ENCODE results near the genes THOC6 and ZNF263.

DNA sequence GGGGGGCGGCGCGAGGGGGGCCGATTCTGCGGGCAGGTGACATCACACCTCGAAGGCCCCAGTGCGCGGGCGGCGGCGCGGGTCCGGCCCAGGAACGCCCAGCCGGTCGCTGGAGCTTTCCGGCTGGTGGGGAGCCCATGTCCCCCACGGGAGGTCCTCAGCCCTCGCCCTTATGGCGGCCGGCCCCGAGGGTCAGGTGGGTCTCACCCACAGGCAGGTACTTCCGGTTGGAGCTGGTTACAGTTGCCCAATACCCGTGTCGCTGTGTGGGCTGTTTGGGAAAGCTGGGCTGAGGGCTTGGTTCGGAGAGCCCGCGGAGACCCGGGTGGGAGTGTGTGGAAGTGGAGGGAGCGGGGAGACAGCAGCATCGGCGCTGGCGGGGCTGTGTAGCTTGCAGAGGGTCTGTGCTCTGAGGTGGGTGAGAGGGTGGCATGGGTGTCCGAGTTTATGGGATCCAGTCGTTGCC lies 805 bp downstream of the ATP6V0C start:
- PRO-cap, result bidirectional peak, plus-strand start at position 267 of the sequence, minus-strand start at position 172 of the sequence

- PRO-cap, result no peak
These were observed 3.2 kb downstream of the CEMP1 start for GRCh38 chr16:2527751-2528605.

- PRO-cap, result no peak
These were observed 24.9 kb downstream of the PDPK1 start for GRCh38 chr16:2562601-2563217.

- PRO-cap, result no peak
These were observed 12.4 kb downstream of the PRSS27 start for GRCh38 chr16:2707251-2708322.

DNA sequence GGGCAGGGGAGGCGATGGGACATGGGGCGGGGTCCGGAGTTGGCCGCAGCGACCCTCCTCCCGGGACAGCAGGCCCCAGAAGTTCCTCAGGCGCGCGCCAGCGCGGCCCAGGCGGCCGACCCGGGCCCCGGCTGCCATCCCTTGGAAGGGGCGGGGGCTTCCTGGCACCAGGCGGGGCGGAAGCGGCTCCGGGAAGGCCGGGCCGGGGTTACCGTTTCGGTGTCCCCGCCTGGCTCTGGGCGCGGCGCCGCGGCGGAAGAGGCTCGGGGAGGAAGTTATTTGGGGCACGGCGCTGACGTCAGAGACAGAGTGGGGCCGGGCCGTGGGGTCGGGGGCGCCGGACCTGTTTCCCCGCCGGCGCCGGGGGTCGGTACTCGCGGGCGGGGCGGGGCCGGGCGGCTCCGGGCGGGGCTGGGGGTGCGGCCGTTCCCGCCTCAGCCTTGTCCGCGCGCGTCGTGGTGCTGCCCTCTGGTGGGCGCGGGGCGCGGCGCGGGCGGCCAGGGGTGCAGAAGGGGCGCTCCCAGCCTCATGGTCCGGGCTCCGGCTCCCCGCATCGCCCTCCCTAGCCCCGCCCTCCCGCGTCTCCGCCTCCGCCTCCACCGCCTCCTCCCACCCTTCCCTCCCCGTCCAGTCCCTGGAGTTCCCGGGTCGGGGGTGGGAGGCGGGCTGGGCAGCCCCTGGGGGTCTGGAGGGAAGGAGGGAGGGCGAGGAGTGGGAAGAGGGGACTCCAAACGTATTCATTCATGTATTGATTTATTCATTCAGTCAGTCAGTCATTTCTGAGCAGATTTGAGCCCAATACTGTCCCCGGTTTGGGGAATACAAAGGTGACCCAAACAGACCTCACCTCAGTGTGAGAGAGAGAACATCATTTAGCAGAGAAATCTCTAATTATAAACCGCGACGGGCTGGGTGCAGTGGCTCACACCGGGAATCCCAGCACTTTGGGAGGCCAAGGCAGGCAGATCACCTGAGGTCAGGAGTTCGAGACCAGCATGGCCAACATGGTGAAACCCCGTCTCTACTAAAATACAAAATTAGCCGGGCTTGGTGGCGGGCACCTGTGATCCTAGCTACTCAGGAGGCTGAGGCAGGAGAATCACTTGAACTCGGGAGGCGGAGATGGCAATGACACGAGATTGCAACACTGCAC lies 1.3 kb upstream of the PRSS27 start:
- PRO-cap, result bidirectional peak, plus-strand start at position 301 of the sequence, minus-strand start at position 143 of the sequence

DNA sequence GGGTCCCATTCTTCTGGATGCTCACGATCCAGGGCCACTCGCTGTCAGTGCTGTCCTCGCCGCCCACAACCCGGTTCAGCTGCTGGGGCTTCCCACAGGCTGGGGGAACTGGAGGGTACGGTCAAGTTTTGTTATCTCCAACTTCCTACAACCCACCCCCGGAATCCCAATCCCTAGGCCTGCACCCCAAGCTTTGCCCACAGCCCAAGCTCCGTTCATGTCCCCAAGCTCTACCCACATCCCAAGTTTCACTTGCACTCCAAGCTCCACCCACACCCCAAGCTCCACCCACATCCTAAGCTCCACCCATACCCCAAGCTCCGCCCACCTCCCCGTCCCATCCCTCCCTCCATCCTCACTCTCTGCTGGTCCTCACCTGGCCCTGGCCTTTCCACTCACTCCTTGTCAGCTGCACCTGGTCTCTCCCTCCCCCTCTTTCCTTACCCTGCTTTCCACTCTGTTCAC lies 1.8 kb downstream of the PRSS22 start:
- PRO-cap, result no peak

- PRO-cap, result no peak
These were observed 3.1 kb upstream of the PRSS22 start for GRCh38 chr16:2860844-2861700.

DNA sequence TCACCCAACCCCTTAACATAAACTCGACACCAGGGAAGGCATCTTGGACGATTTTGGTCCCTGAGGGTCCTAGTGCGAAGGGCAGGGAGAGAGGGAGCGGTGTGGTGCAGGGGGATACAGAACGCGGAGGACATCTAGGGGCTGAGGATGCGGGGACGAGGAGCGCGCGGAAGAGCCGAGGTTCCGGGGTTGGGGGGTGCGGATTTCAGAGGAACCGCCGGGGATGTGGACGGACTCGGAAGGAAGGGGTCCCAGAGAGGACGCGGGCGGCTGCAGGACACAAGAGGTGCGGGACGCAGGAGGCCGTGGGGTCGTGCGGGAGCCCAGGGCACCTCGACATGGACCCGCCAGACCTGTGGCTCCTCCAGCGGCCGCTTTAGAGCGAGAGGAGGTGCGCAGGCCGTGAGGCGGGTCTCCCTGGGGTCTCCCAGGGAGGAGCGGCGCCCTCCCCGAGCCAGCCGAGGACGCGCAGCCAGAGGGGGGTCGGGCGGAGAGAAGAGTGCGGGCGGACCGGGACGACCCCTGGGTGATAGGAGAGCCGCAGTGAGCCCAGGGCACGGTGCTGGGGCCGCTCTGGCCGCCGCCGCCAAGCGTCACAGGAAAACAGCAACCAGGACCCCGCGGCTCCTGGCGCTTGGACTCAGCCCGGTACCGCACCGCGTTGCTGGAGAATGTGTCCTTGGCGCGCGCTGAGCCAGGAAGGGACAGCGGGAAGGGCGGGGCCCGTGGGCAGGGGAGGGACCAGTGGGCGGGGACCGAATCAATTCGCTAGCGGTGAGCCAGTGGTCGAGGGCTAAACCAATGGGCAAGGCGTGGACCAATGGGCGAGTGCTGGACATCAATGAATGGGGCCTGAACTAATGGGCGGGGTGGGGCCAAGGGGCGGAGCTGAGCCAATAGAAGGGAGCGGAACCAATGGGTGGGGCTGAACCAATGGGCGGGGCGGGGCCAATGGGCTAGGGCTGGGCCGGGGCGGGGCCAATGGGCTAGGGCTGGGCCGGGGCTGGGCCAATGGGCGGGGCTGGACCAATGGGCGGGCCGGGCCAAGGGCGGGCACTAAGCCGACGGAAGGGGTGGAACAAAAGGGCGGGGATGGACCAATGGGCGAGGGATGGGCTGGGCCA lies 6.6 kb upstream of the FLYWCH1 start:
- PRO-cap, result unidirectional peak, minus-strand start at position 673 of the sequence

DNA sequence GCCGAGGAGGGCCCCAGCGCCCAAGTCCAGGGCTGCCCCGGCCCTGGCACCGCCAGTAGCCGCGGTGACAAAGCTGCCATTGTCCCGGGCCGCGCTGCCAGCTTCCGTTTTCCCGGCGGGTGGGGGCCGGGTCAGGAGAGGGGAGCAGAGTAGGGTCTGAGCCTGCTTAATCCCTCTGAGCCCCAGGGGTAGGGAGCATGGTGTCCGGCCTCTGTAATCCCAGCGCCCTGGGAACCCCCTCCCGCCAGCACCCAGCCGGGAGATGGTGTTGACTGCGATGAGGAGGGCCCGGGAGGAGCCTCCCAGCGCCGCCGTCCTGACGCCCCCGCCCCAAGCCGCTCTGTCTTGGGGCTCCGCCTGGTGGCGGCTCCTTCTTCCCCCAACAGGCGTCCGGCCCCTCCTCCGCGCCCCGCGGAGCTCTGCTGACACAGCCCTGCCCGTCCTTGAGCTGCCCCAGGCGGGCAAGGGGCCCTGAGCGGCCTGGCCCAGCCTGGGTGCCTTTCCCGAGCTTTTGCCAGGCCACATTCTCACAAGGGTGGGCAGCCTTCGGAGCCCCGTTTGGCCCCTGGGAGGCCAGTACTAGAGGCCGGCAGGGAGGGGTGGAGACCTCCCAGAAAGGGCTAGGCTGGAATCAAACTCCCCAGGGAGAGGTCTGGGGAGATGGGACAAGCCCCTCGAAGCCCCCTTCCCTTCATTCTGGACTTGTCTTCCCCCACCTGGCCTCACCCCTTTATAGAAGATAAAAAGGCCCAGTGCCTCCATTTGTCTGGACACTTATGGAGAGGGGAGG lies 959 bp downstream of the PAQR4 start:
- PRO-cap, result unidirectional peak, minus-strand start at position 347 of the sequence

DNA sequence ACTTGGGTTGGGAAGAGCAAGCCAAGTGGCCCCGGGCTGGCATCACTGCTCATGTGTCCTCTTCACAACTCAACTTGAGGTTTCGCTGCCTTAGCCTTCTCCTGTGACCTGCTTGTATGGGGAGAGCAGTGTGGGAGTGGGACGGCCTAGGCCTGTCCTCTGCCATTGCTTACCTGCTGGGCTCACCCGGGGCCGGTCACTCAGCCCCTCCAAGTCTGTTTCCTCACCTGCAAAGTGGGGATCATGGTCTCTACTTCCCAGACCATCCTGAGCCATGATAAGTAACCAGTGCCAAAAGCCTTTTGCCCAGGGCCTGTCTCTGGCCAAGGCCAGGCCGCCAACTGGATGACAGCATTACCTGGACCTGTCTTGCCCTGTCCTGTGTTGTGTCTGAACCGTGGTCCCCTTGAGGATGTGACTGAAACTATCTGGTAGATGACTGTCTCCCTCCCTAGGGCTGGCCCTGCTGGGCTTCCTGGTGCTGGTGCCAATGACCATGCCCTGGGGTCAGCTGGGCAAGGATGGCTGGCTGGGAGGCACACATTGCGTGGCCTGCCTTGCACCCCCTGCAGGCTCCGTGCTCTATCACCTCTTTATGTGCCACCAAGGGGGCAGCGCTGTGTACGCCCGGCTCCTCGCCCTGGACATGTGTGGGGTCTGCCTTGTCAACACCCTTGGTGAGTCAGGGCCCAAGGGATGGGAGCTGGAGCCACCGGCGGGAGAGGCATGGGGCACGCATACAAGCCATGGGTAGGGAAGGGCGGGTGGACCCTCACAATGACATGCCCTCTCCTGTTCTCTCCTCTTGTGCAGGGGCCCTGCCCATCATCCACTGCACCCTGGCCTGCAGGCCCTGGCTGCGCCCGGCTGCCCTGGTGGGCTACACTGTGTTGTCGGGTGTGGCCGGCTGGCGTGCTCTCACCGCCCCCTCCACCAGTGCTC lies 1.8 kb downstream of the PAQR4 start:
- PRO-cap, result no peak

DNA sequence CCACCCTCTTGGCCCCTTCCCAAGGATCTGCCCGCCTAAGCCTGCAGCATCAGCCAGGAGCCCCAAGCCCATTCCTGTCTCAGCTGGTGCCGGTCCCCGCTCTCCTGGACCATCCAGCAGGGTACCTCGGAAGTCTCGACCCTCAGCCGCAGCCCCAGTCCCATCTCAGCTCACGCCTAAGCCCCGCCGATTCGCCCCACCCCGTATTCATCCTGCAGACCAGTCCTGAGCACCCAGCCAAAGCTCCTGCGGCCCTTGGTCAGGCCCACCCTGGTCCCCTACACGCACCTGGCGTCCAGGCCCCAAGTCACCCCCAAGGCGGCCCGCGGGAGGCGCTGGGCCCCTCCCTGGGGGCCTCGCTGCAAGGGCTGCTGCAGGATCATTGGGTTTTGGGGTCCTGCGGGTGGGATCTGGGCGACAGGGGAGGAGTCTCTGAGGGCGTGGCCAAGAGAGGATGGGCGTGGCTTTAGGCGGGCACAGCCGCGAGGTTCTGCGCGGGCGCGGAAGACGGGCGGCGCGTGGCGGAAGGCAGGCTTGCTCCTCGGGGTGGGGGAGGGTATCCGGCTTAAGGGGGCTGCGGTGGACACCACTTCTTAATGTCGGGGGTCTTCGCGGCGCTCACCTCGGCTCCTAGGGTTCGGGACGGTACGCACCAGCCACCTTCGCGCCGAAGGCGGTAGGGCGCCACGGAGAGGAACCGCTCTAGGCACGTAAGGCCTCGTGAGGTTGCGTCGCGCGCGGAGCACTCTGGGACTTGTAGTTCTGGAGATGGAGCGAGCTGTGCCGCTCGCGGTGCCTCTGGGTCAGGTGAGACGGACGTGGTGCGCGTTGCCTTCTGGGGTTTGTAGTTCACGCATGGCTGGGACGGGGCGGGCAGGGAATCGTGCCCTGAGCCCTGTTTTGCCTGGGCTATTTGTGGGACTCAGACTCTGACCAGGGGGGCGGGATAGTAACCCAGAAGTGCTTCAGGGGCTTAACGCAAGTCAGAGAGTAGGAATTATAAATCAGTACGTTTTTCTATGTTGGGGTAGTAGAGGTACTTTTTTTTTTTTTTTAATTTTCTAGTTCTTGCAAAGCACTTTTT lies at the start of gene THOC6:
TSS of gene THOC6 (plus strand) at position 477 of the 1,084 bp plus-strand sequence.
- PRO-cap, result bidirectional peak, plus-strand start at position 506 of the sequence, minus-strand start at position 384 of the sequence; bidirectional peak, plus-strand start at position 858 of the sequence, minus-strand start at position 699 of the sequence

DNA sequence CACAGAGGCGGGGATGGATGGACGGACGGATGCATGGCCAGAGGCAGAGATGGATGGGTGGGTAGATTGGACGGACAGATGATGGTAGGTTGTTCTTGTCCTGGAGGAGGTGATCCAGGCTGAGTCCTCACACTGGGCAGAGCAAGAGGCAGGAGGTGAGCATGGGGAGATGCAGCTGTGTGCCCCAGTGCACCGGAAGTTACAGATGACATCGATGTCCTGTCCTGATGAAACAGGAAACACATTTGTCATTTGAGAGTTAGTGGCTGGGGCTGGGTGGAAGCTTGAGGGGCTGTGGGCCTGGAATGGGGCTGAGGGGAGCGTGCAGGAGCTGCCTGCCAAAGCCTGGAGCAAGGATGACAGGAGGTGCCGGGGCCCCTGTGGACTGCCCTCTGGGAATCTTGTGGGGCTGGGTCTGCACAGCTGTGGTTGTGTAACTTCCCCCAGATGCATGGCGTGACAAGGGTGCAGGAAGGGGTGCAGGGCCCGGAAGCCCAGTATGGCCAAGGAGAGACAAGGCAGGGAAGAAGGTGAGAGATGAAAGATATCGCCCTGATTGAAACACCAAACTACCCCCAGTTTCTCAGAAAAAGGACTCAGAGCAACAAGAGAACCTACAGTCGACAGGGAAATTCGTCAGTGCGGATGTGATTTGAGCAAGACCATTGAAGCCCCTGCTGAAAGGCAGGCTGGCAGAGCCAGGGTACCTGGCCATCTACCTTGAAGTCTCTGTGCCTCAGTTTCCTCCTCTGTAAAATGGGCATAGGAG lies 8.6 kb downstream of the MMP25 start:
- PRO-cap, result no peak

DNA sequence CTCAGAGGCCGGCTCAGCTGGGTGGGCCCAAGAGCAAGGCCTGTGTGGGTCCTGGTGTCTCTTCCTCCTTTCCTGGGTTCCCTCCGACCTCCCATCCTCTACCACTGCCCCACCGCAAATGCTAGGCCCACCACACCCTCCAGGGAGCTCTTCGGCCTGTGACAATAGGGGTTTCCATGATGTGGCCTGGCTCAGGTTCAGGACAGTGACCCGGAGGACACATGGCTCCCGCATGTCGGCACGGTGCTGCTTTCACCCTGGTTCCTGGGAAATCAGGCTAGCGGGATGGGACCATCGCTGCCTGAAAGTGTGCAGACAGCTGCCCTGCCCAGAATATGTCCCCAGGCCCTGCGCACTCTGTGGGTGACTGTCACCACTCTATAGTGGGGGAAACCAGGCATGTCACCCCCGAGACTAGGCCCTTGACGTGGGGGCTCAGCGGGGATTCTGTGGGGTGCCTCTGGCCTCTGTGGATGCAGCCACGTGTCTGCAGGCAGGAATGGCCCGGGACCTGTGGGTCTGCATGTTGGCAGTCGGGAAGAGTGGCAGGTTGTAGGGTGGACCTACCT lies 777 bp downstream of the IL32 start:
- PRO-cap, result no peak

- PRO-cap, result no peak
These were observed 13.2 kb downstream of the ZSCAN10 start for GRCh38 chr16:3085913-3086366.

- PRO-cap, result unidirectional peak, minus-strand start at chr16:3087090
These were observed 12.0 kb downstream of the ZSCAN10 start for GRCh38 chr16:3086806-3087796.

- PRO-cap, result no peak
These were observed 9.2 kb upstream of the ZNF213 start for GRCh38 chr16:3125430-3126321.

GRCh38 chr16:3216108-3216687 lies 18.8 kb downstream of the ZNF200 start:
- PRO-cap, result no peak

DNA sequence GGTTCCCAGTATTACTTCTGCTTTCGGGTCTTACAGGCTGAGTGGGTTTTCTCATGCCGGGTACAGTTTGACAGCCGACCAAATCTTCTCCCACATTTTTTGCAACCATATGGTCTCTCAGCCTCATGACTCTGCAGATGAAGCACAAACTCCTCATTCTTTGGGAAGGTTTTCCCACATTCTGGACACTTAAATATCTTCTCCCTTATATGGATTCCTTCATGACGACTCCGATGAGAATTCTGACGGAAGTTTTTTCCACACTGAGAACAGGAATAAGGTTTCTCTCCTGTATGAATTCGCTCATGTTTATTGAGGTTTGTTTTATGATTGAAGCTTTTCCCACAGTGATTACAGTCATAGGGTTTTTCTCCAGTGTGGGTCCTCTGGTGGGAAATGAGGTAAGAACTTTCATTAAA lies 11.1 kb downstream of the ZNF200 start:
- PRO-cap, result no peak

GRCh38 chr16:3283130-3284257 lies at the start of gene ZNF263:
ZNF263 (plus strand) TSS chr16:3283491.
- PRO-cap, result bidirectional peak, plus-strand start at chr16:3283503, minus-strand start at chr16:3283300

DNA sequence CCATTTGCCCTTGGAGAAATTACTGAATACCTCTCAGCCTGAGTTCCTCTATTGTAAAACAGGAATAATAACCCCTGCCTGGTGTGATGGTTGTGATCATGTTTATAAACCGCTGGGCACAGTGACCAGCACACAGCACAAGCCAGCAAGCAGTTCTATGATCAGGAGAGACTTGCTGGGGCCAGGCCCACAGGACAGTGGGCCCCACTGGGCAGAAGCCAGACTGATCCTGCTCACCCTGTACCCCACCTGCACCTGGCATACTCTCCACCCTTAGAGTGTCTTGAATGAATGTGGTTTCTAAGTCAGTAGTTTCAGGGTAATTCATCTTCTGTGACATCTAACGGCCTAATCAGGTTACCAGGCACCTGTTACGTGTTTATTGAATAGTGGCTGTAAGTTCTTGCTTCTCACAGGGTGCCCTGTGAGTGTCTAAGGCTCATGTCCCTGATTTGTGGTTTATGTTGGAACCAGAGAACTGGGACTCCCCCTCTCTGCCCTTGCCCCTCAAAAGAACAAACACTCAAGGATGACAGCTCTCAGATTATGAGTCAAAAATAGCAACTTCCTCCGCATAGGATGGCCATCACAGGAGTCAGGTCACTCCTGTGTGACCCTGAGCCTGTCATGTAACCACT lies 7.1 kb upstream of the OR2C1 start:
- PRO-cap, result no peak